Right atrium auricular region (tissue), 2 donors: ENCODE results near the genes FUT8 and PALS1.

DNA sequence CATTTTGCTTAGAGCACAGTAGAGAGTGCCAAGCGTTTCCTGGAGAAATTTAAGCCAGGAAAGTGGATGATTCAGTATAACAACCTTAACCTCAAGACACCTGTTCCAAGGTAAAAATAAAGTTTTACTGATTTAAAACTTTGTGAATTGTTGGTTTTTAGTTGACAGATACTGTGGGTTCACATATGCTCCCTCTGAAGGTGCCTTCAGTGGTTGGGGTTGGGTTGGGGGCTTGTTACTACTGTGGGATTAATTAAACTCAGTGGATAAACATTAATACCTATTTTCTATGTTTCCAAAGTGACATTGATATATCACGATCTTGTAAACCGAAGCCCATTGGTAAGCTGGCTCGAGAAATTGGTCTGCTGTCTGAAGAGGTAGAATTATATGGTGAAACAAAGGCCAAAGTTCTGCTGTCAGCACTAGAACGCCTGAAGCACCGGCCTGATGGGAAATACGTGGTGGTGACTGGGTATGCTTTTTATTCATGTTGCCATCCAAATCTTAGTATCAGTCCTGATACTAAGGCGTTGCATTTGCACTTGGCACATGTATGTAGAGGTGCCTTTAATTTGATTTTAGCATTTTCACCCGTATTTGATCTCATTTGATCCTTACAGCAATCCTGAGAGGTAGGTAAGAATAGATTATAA, 37.7 kb downstream of the MTHFD1 start:
- PRO-cap, result no peak
- RAMPAGE, long total RNA, 2 experiments, result no peak in any of the 2 experiments

GRCh38 chr14:64431433-64431887, 33.8 kb upstream of the AKAP5 start:
- PRO-cap, result no peak
- RAMPAGE, long total RNA, 2 experiments, result no peak in any of the 2 experiments

- PRO-cap, result no peak
- RAMPAGE, long total RNA, 2 experiments, result no peak in any of the 2 experiments
These were observed 2.4 kb downstream of the ZBTB25 start for GRCh38 chr14:64501345-64501508.

DNA sequence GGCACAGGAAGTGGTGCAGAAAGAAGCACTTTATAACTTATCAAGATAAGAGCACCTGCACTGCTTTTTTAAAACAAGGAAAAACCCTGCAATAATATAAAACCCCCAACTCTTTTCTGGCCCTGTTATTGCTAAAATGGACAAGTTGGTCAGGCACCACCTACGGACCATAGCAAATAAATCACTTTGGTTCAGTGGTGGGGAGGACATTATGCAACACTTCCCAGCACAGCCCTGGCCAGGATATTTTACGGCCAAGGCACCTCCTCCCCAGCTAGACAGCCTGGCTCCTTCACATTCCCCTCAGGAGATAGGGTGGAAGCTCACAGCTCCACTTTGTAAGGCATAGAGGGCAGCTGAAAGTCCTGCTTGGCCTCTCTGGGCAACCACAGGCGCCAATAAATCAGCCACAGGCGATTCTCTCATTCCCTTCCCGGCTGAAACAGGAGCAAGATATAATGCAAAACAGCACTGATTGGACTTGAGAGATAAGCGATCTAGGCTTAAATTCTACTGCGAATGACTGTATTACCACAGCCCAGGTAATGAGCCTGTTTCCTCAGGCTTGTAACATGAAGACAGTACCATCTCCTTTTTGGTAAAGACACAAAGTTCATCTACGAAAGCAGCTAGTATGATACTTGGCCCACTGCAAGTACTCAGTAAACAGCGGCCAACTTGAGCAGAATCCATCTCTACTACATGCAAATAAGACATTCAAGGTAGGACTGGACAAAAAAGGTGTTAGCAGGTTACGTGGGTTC, 1.9 kb downstream of the ZBTB25 start:
- PRO-cap, result bidirectional peak, plus-strand start at position 306 of the sequence, minus-strand start at position 182 of the sequence
- RAMPAGE, long total RNA, 2 experiments, result no peak in any of the 2 experiments

GRCh38 chr14:64503142-64503375, 579 bp downstream of the ZBTB25 start:
- PRO-cap, result no peak
- RAMPAGE, long total RNA, 2 experiments, result no peak in any of the 2 experiments

DNA sequence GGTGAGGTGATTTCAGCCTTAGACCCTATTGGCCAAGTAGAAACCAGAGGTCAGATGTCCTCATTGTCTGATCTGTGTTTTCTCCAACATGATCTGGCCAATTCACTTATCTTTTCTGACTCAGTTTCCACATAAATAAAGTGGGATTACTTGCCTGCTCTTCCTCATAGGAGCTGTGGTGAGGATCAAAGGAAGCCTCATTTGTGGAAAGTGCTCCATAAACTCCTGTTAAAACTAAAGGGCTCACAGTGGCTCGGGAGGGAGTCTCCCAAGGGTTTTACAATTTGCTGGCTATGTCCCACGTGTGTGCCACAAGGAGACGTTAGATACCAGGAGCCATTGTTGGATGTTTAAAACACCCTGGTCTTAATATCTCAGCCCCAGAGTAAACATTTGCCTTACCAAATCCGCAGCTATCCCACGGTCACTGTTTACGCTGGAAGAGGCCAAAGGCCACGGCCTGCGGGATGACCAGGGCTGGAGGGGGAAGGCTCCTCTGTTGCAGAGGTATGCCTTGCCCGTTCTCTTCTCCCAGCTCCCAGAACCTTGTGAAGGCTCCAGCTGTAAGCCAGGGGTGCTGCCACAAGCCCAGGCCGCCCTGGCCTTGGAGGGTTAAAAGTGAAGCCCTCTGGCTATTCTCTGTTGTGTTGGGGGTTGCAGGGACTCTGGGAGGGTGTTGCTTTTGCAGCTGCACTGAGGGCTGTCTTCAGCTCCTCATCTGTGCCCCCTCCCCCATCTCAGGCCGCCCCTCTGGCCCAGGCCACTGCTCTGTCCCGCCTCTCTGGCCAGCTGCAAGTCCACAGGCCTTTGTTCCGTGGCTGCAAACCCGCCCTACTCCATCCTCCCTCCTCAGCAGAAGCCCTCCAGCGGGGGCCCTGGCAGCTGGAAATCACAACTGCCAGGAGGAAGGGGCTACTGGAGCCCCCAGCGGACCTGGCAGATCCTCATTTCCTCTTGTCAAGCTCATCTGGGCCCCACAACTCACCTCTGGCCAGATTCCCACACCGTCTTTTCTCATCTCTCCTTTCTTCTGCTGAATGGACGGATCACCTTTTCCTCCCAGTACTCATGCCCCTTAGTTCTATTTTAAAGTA, 2.4 kb downstream of the PLEKHG3 start:
- PRO-cap, result unidirectional peak, plus-strand start at position 852 of the sequence
- RAMPAGE, long total RNA, 2 experiments, result no peak in any of the 2 experiments

GRCh38 chr14:64707552-64708030, 3.4 kb downstream of the PLEKHG3 start:
- PRO-cap, result no peak
- RAMPAGE, long total RNA, 2 experiments, result no peak in any of the 2 experiments

- PRO-cap, result no peak
- RAMPAGE, long total RNA, 2 experiments, result no peak in any of the 2 experiments
These were observed 37.0 kb downstream of the PLEKHG3 start for GRCh38 chr14:64741058-64741712.

- PRO-cap, result bidirectional peak, plus-strand start at chr14:64762479, minus-strand start at chr14:64762297; bidirectional peak, plus-strand start at chr14:64763011, minus-strand start at chr14:64762878
- RAMPAGE, long total RNA, 2 experiments, result no peak in any of the 2 experiments
These were observed 58.2 kb downstream of the PLEKHG3 start for GRCh38 chr14:64762079-64763109.

- PRO-cap, result bidirectional peak, plus-strand start at chr14:65102836, minus-strand start at chr14:65102517
- RAMPAGE, long total RNA, 2 experiments, result no peak in any of the 2 experiments
These were observed 554 bp upstream of the MAX start for GRCh38 chr14:65102773-65103368.

DNA sequence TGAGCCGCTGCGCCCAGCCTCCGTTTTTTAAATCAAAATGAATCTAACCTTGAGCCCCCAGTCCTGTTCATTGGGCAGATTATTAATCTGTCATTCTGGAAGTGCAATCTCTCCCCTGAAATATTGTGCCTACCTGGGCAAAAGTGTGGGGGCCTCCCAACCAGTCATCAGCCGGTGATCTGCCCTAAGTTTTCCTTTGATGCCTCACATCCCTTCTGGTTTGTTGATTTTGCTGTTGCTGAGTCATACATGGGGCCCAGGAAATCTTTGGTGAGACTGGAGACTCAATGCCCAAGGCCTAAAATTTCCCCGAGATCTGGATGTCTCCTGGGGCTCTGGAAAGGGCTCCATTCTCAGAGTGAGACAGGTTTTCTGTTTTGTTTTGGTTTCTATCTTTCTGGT, 152.6 kb upstream of the MAX start:
- PRO-cap, result no peak
- RAMPAGE, long total RNA, 2 experiments, result no peak in any of the 2 experiments

GRCh38 chr14:65255328-65255875, 153.1 kb upstream of the MAX start:
- PRO-cap, result no peak
- RAMPAGE, long total RNA, 2 experiments, result no peak in any of the 2 experiments

- PRO-cap, result no peak
- RAMPAGE, long total RNA, 2 experiments, result no peak in any of the 2 experiments
These were observed 77.7 kb upstream of the FUT8 start for GRCh38 chr14:65334647-65335399.

- PRO-cap, result bidirectional peak, plus-strand start at chr14:65412730, minus-strand start at chr14:65412546; bidirectional peak, plus-strand start at chr14:65413018, minus-strand start at chr14:65413017
- RAMPAGE, long total RNA, 2 experiments, result no peak in any of the 2 experiments
These were observed at the start of gene FUT8 for GRCh38 chr14:65412666-65413368. Gene FUT8 (plus strand): TSS chr14:65412730.

DNA sequence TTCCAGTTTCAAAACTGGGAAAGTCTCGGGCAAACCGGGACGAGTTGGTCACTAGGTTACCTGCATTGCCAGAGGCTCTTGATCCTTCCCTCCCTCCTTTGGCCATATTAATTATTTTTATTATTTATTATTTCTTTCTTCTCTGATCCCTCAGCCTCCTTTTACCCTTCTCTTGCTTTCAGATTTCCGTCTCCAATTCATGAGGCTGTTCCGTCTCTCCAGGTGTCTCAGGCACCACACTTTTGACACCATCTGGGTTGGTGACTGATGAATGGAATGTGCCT, 523.7 kb upstream of the CCDC196 start:
- PRO-cap, result no peak
- RAMPAGE, long total RNA, 2 experiments, result no peak in any of the 2 experiments

DNA sequence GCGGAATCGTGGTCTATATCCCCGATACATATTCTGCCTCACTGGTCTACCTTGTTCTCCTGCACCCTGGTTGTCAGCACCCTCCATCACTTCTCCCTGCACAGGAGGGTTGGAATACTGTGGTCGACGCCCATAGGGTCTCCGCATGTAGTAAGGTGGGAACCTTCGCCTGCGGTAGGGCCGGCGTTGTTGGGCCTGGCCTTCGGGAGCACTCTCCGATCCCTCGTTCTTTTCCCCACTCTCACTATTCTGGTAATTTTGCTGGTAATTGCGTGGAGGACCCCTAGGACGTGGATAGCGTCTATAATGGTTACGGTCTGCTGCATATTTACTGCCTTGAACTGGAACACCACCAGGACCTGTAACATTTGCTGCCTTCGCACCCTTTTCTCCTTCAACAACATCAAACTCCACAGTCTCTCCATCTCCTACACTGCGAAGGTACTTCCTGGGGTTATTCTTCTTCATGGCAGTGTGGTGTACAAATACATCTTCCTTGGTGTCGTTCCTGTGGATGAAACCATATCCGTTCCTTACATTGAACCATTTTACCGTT, 473.0 kb upstream of the CCDC196 start:
- PRO-cap, result no peak
- RAMPAGE, long total RNA, 2 experiments, result no peak in any of the 2 experiments

- PRO-cap, result no peak
- RAMPAGE, long total RNA, 2 experiments, result no peak in any of the 2 experiments
These were observed 9.4 kb downstream of the CCDC196 start for GRCh38 chr14:66495611-66496021.

GRCh38 chr14:66496062-66497095, 10.2 kb downstream of the CCDC196 start:
- PRO-cap, result no peak
- RAMPAGE, long total RNA, 2 experiments, result no peak in any of the 2 experiments

DNA sequence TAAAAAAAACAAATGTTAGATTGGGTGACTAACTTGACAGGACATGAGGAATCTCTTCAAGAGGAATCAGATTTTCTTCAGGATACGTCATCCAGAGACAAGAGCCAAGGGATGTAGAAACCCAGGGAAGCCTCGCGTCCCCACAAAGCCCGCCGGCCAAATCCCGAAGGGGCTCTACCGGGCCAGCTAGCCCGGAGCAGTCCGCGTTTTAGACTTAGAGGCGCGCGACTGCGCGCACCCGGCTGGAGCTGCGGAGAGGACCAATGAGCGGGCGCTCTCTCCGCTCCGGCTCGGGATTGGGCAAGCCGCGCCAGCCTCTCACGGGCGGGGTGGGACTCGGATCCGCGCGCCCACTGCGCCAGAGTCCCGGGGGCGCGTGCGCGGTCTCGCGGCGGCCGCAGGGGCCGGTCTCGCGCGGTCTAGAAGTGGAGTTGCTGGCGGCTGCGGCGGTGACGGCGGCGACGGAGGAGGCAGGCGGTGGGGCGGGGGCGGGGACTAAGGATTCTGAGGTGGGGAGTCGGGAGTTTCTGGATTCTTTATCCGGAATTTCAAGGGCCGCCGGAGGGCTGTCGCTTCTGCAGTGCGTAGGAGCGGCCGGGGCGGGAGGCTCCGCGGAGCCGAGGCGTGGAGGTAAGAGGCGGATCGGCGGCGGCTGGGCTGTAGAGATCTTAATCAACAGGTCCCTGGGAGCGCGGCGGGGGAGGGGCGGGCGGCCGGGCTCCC, at the start of gene PALS1:
Gene PALS1 (plus strand): TSS at position 532 of the 723 bp plus-strand sequence.
- PRO-cap, result bidirectional peak, plus-strand start at position 539 of the sequence, minus-strand start at position 230 of the sequence
- RAMPAGE, long total RNA, 2 experiments, result start-site peak on the plus strand in 2 of 2 experiments, centred at positions 515 to 588 of the sequence, 27 to 62 reads per replicate

- PRO-cap, result no peak
- RAMPAGE, long total RNA, 2 experiments, result no peak in any of the 2 experiments
These were observed 28.4 kb downstream of the PALS1 start for GRCh38 chr14:67269404-67270212.